ENCODE measurements around a stretch of chr4.

DNA sequence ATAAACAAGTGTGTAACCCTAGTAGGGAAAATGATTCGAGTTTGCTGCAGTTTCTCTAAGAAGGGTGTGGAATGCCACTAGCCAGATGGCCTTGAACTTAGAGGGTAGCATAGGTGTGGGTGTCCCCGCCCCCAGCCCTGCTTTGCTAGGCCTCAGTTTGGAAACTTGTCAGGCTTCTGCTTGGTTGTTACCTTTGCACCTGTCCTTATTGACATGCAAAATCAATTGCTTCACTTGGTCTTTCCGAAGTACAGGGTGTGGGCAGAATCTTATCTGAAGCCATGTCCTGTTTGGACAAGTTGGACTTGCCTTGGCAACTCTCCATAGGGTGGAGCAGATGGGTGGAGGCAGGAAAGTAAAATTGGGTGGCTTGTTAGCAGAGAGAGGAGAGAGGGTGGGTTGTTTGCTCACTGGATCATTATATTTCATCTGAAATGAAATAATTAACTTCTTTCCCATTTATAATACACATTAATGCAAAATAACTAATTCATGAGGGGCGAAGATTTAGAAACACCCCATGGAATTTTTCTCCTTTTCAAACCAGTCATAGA lies 9.6 kb downstream of the KLF3 start:
- RAMPAGE, long total RNA = no peak
- RRBS = no CpG with 5 or more reads among the region's 4 CpGs

DNA sequence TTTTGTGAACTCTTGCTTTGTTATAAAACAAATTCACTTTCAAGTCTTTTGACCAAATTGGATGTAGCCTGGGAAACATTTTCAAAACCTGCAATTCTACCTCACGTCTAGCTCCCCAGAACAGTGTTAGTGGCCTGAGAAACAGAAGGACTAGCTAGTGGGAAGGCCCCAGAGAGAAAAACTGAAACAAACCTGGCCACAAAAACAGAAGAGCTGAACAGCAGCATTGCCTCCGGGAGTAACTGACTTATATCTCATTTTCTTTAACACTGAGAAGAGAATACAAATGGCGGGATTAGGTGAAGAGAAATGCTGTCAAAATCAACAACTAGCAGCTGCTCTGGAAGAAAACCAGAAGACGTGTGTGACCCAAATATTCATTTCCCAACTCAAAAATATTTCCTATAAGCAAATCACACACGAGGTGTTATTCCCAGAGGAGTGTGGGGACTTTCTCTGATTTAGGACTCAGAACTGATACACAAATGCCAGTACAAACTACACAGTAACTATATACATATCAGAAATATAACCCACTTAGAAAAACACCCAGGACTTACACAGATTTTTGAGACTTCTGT lies 387 bp downstream of the TLR1 start:
- RAMPAGE, long total RNA = no peak
- RRBS = no CpG with 5 or more reads among the region's 5 CpGs

GRCh38 chr4:38867899-38868224 lies 256 bp downstream of the FAM114A1 start:
- RAMPAGE, long total RNA = no peak
- RRBS = under 1% methylated on average over 13 of the region's 22 CpGs

DNA sequence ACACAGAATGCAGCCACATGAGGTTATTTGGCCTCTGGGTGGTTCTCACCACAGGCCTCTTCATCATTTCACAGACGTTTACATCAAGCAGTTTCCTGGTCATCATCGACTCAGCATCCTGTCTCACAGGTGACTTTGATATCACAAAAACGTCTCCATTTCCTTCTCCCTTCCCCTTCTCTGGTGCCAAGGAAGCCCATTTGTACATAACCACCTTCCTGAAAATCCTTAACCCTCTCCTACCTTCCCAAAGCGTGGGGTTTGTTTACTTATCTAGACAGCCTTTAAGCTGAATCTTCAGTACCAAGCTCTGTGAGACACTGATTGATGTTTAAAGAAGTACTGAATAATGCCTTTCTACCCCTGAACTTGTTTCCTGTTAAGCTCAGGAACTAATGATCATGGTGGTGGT lies 81.9 kb downstream of the FAM114A1 start:
- RAMPAGE, long total RNA = no peak
- RRBS = no CpG with 5 or more reads among the region's 4 CpGs

- RAMPAGE, long total RNA = no peak
- RRBS = no CpG with 5 or more reads among the region's 2 CpGs
Measured at GRCh38 chr4:38950243-38950500, 82.0 kb downstream of the TMEM156 start.

- RAMPAGE, long total RNA = no peak
- RRBS = no CpG with 5 or more reads among the region's 5 CpGs
Measured at GRCh38 chr4:38967043-38967817, 65.0 kb downstream of the TMEM156 start.

- RAMPAGE, long total RNA = no peak
- RRBS = no CpG with 5 or more reads among the region's 2 CpGs
Measured at GRCh38 chr4:39340941-39341224, 25.3 kb downstream of the RFC1 start.

- RAMPAGE, long total RNA = no peak
- RRBS = no CpG with 5 or more reads among the region's 8 CpGs
Measured at GRCh38 chr4:39451286-39452015, 7.3 kb downstream of the RPL9 start.

- RAMPAGE, long total RNA = no peak
- RRBS = no CpG with 5 or more reads among the region's 5 CpGs
Measured at GRCh38 chr4:39469241-39470292, 10.7 kb downstream of the LIAS start.

DNA sequence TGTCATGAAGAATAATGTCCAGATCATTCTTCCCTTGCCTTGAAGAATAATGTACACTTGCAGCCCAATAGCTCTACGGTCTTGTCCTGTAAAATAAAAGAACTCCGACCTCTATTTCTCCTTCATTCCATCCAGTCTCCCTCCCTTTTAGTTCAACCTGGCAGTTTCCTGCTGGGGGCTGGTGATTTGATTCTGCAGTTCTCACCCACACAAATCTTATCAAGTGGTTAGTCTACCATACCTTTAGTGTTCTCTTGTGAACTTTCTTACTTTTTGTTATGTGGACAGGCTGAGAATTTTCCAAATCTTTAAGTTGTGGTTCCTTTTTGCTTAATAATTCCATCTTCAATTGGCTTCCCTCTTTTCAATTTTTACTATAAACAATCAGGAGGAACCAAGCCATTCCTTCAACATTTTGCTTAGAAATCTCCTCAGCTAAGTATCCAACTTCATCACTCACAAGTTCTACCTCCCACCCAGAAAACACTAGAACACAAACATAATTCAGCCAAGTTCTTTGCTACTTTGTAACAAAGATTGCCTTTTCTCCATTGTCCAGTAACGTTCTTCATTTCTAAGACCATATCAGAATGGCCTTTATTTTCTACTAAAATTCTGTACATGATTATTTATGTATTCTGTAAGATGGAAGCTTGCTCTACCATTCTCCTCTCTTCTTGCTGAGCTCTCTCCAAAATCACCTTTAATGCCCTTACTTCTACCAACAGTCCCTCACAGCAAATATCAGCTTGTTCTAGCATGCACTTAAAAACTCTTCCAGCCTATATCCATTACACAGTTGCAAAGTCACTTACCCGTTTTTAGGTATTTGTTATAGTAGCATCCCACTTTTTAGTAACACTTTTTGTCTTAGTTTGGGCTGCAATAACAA lies 52.5 kb downstream of the SMIM14 start:
- RAMPAGE, long total RNA = no peak
- RRBS = no CpG with 5 or more reads among the region's 4 CpGs

DNA sequence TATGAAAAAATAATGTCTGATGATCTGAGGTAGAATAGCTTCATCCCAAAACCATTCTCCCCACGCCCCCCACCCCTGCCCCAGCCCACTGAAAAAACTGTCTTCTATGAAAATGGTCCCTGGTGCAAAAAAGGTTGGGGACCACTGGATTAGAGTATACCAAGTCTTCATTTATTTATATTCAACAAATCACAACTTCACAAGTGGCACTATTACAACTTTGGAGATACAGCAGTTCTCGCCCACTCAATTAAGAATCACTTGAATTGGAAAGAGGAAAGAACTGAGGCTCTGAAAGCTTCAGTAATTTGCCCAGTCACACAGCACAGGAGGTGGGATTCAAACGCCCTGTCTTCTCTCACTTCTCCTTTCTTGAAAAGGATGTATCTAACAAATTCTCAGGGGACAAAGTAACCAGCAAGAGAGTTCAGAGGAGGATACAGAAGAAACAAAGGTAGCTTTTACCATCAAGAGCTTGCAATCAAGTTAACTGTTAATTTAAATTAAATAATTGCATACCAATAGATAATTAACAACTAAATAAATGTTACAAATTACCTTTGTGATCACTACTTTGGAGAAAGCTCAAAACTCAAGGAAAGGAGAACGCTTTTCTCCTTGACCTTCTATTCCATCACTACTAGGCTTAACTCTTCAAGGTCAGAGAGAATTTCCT lies 12.4 kb downstream of the SMIM14 start:
- RAMPAGE, long total RNA = no peak
- RRBS = no CpG with 5 or more reads among the region's 4 CpGs

GRCh38 chr4:39634950-39635540 lies 3.6 kb downstream of the SMIM14 start:
- RAMPAGE, long total RNA = no peak
- RRBS = no CpG with 5 or more reads among the region's 2 CpGs

DNA sequence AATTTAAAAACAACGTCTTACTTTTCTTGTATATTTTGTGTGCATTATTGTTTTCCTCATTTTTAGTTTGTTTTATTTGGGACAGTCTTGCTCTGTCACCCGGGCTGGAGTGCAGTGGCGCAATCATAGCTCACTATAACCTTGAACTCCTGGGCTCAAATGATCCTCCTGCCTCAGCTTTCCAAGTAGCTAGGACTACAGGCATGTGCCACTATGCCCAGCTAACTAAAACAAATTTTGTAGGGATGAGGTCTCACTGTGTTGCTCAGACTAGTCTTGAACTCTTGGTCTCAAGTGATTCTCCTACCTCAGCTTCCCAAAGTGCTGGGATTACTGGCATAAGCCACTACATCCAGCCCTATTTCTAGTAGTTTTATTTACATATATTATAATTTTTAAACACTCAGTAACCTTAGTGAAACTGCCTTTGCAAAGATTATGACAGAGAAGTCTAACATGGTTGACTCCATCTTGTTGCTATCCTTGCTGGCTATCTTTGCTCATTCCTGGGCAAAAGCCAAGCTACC lies 9.7 kb upstream of the SMIM14 start:
- RAMPAGE, long total RNA = no peak
- RRBS = no CpG with 5 or more reads among the region's 3 CpGs

DNA sequence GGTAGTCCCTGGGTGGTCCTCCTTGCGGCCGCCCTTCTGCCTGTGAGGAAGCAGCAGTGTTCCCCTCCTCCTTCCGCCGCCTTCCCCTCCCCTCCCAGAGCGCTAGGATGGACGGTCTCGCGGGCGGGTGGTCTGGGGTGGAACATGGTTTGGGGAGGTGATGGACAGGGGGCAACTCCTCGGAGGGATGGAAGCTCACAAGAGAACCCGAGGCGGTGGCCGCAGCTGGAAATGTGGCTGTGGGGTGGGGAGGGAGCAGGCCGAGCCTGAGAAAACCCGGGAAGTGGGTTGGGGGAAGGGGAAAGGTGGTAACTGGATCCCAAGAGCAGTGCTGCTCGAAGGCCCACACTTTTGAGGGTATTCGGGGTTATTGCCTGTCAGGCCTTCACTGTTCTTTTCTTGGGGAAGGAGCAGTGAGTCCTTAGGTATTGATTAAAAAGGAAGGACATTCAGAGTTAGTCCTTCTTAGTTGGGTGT lies 571 bp downstream of the UBE2K start:
- RAMPAGE, long total RNA = no peak
- RRBS = 10% methylated on average over 2 of the region's 17 CpGs

GRCh38 chr4:39706372-39706957 lies 8.5 kb downstream of the UBE2K start:
- RAMPAGE, long total RNA = no peak
- RRBS = no CpG with 5 or more reads among the region's 7 CpGs

DNA sequence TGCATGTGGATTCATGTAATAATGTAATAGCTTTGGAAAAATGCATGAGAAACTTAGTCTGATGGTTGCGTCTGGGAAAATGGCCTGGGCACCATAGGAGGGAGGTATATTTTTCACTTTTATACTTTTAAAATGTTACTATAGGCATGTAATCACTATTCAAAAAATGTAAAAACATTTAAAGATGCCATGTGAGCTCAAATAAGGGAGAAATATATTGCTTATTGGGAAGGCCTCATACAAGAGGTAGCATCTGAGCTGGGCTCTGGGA lies 22.6 kb downstream of the RHOH start:
- RAMPAGE, long total RNA = no peak
- RRBS = no CpG with 5 or more reads among the region's 1 CpG

GRCh38 chr4:40245948-40246541 lies 49.2 kb downstream of the RHOH start:
- RAMPAGE, long total RNA = no peak
- RRBS = no CpG with 5 or more reads among the region's 9 CpGs

DNA sequence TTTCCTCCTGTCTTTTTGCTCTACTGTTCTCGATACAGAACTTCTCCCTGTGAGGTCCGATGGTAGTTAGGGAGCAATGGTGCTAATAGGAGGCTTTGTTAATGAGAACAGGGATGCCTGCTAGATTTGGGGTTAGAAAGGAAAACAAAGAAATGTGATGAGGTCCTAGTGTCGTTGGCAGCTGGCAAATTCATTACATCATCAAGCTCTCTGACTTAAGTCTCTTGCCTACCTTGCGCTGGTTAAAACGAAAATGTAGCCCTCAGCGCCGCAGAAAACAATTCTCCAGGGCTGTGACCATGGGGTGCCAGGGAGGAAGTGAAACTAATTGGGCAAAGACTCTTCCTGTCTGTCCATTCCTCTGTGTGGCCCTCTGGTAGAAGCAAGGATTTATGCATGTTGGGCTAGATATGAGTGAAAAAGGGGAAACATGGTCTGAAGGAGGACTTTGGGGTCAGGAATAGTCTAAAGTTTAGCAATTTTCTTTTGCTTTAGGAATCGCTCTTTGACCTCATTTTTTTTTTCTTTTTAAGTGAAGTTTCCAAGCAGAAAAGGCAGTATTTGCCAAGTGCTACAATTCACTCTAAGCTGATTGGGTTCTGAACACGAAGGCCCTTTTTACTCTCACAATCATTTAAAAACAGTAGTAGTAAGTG lies 27.5 kb upstream of the CHRNA9 start:
- RAMPAGE, long total RNA = no peak
- RRBS = no CpG with 5 or more reads among the region's 9 CpGs

GRCh38 chr4:40500927-40501247 lies 128.8 kb downstream of the RBM47 start:
- RAMPAGE, long total RNA = no peak
- RRBS = no CpG with 5 or more reads among the region's 5 CpGs

- RAMPAGE, long total RNA = no peak
- RRBS = no CpG with 5 or more reads among the region's 6 CpGs
Measured at GRCh38 chr4:40523707-40524243, 105.9 kb downstream of the RBM47 start.